Temporal lobe (tissue), 2 donors: ENCODE measurements around the genes USP17L20 and USP17L28.

GRCh38 chr4:7649655-7650594 lies 215.2 kb upstream of the PSAPL1 start:
- RAMPAGE, long total RNA = no peak

GRCh38 chr4:7805958-7806621 lies 133.6 kb downstream of the AFAP1 start:
- RAMPAGE, long total RNA = no peak

DNA sequence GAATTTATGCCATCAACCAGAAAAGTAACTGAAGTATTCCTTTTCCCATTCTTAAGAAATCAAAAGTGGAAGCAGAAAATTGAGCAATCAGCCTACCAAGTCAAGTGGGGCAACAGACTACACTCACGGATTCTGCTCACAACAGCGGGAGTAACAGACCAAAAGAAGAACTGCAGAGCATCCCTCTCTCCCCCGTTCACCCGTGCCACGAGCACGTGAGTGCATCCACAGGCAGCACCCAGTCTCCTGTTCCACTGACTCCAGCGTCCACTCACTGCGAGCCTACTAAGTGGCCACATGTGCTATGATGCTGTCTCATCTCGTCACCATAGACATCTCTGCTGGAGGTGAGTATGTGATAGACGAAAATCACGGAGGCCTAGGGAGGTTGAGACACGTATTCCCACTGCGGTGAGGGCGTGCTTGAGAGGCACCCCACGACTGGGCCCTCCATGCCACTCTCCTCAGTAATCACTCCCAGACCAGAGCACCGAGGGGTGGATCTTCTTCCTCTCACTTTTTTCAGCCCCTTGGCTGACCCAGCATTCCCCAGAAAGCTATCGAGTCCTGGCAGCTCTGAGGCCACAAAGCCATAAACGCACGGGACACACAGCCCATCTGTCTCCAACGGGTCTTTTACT lies 29.1 kb downstream of the AFAP1 start:
- RAMPAGE, long total RNA = no peak

DNA sequence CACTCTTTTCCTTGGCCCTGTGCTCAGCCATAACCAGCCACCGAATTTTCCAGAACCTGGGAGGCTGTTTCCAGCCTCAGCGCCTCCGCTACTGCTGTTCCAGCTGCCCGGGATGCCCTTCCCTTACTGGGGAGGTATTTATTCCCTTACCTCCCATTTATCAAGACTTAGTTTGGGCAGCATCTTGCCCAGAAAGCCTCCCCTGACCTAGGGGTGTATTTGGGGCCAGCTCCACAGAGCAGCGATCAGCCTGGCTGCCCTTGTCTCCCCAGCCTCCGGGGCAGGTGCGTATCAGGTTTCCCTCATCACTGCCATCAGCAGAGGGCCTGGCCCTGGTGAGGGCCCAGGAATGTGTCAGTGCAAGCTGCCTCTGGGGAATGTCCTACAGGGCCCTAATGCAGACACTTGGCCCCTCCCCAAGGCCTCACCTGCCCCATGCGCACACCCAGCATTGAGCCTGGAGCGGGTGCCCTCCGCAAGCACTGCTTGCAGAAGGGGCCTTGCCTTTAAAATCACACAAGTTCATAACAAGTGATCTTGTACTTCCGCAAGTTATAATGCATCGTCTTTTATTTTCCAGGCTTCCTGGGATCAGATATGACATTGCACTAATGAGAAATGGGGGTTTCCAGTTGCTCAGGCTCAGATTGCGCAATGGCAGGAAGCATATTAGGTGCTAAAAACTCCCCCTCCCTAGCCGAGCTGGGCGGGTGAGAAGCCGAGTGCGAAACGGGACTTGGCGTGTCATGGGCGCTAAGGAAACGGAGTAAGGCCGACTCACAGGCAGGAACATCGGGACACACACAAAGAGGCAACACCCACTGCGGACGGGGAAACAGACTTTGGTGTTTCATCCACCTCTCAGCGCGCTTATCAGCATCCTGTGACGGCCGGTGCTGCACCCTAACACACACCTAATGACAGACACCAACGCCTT lies 25.4 kb upstream of the AFAP1 start:
- RAMPAGE, long total RNA = no peak

DNA sequence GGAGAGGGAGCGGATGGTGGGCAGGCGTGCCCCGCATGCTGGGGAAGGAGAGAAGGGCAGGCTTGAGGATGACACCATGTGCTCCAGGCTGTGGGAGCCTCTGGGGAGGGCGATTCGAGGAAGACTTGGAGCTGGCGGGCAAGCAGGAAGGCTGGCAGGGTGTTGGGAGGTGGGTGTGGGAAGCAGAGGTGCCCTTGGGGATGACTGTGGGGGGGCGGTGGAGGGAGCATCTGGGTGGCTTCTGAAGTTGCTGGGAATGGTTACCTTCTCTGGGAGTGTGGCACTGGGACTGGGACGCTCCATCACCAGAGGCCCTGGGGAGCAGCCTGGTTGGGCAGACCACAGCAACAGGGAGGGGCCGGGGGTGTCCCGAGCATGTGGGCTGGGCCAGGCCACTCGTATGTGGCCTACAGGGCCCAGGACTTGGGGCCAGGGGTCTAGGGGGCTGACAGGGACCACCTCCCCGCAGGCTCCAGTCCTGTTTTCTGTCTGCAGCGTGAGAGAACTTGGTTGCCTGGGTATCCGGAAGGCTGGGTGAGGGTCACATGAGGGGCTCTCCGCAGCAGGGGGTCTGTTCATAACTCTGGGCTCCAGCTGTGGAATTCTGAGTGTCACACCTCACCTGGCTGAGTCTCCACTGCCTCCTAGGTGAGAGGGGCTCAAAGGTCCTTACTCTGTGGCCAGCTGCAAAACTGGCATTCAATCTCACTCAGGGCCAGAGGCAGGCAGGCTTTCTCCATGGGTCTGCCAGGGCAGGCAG lies 31.0 kb upstream of the AFAP1 start:
- RAMPAGE, long total RNA = no peak

DNA sequence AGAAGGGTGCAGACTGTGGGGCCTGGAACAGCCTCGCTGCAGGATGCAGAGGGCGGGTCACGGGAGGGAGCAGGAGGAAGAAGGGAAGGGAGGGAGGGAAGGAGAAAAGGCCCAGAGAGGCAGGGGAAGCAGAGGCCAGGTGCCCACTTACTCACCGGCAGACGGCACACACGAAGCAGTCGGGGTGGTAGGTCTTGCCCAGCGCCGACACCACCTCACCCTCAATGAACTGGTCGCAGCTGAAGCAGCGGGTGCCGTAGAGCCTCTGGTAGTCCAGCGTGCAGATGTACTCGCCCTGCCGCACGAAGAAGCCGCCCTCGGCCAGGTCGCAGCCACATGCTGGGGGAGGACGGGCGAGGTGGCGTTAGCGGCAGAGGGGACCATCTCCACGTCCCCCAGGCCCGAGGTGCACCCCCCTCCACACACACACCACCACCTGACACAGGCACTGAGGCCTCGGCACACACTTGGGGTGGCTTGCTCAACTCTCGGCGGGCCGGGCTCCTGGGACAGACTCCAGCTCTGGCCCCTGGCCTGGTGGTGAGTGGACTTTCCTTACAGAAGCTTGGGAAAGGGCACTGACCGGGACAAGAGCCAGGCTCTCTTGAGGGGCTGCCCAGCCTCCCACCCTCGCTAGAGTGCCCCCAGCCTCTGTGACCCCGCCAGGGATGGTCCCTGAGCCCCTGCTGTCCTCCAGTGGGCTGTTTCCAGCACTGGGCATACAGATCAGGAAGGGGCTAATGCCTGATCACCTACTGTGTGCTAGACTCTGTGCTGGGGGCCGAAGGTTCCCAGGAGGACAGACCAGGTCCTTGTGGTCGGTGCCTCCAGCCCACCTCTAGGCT lies 61.4 kb downstream of the ABLIM2 start:
- RAMPAGE, long total RNA = no peak

DNA sequence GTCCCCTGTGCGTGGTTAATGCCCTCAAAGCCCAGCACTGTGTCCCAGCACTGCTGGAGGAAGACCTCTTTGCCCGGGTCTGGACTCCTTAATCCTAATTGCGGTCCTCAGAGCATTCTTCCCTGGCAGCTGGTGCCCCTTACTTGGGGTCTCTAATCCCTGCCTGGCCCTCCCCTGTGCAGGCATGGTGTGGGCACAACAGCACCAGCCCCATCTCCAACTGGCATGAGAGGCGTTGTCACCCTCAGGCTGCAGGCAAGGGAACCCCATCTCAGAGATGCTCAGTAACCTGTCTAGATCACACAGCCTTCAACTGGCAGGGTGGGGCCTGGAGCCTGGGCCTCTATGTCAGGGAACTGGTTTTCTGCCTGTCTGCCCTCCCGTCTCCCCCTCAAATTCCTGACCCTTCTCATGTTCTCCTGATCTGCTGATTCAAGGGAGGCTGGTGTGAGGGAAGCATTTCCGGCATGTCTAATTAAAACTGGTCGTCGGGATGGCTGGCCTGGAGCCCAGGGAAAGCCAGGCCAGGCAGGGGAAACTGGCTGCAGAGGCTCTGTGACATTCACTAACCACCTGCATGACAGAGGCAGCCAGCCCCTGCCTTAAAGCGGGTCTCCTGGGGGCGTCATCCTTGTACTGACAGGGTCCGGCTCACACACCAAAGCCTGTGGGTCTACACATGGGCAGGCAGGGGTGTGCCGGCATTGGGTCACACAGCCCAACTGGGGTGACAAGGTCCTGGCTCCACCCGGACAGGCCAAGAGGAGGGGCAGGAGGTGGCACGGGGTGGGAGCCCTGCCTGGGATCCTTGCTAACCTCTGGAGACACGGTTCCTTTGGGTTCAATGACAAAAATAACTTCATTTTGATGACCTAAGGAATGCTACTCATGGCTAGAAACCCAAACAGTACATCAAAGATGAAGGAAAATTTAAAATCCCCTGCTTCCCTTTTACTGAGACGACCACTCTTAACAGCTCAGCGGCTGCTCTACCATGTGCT lies 35.3 kb downstream of the ABLIM2 start:
- RAMPAGE, long total RNA = no peak

DNA sequence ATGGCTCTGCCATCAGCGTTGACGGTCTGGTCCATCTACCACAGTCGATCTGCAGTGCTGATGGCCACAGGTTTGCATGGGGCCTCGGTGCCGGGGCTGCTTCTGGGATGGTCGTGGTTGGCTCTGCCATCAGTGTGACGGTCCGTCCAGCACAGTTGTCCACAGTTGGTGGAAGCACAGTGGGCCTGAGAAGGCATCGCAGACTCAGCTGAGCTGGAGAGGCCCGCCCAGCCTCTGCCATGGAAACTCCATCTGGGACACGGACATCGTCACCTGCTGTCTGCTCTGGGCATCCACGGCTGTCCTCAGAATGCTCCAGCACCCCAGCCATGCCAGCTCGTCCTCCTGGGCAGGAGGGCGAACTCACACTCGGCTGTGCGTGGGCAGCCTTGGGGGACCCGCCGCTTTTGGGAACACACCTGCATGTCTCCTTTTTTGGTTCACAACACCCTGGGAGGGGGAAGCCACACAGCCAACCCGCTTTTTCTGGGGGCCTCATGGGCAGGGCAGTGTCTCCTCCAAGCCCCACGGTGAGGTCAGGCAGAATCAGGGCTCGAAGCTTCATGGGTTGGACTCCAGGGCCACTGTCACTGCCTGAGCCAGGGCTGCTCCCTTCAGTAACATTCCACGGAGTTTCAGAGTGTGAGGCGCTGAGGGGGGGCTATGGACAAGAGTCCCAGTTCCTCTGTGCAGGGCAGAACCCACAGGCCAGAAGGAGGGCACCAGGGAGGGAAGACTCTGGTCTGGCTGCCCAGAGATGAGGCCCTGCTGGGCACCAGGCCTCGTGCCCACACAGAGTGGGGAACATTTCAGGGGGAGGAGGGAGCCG lies 32.9 kb downstream of the ABLIM2 start:
- RAMPAGE, long total RNA = no peak

DNA sequence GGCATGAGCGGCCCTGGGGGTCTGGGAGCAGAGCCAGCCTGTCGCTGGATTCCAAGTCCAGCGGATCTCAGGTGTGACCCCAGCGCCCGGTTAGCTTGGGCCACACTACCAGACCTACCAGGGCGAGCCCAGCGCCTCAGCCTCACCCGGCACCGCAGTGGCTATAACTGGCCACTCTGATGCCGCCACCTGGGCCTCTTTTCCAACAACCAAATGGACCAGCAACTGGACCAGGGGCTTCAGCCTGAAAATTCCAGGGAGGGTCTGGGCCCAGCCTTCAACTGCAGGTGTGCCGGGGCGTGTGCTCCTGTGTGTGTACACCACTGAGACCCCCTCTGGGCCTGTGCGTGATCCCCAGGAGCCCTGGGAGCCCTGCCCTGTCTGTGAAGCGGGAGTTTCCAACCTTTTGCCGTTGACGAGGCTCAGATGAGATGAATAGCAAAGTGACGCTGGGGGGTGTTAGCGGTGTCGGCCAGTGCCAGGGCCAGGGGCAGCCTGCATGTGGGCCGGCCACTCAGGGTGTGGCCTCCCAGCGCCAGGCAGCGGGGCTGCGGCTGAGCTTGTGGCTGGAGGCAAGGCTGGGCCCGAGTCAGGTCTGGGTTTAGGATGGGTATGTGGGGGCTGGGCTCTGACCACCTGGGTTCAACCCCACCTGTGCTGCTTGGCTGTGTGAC lies 748 bp downstream of the SH3TC1 start:
- RAMPAGE, long total RNA = no peak

DNA sequence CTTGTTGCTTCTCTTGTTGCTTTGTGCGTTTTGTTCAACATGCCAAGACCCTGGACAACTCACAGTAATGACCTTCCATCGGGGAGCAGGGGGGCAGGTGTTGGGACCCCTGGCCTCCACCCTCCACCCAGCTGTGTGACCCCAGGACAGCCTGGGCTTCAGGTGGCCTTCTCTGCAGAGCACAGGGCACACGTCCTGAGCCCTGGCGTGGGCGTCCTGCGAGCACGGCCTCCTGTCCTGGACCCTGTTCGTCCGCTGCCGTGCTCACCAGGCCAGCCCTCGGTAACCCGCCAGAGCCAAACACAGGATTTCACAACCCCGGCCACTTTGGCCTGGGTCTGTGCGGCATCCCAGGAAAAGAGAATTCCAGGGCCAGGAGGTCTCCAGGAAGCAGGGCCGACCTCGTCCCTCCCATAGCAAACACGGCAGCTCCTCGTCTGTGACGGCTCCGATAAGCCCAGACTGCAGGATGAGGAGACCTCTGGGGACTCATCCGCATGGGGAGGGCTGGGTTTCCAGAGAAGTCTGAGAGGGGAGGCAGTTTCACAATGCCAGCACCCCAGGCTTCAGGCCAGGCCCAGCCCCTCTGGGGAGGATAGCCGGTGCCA lies 22.6 kb upstream of the HTRA3 start:
- RAMPAGE, long total RNA = no peak

DNA sequence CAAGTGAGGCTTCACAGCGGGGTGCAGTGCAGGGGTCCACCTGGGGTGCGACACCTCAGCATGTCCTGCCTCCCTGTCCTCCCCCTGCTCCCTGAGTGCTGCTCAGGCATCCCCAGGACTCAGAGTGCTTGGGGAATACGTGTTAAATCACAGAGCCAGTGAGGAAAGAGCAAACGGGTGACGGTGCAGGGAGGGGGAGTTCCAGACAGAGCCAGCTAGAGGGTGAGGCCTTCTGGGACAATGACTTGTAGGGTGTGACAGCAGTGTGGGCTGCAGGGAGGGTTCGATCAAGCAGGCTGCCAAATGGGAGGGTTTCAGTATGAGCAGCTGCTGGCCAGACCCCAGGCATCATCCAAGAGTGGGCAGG lies 13.7 kb upstream of the HTRA3 start:
- RAMPAGE, long total RNA = no peak

DNA sequence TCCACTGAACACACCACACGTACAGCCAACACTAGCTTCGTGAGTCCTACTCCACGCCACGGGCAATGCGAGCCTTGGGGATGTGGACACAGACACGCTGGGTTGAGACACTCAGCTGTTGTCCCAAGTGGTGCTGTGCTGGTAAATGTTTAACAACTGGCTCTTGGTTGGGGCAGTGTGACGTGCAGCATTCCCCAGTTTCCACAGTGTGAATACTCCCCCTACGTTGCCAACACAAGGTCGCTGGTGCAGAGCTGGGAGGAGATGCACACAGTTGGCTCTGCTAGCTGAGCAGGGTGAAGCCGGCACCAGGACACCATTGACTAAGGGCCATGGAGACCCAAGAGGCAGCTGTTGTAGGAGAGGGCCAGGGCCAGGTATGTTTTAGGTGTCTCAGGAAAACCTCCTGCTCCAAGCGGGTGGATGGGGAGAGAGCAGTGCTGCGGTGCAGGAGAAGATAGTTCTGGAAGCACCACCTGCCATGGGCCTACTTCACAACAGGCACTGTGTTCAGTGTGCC lies 65.6 kb downstream of the HTRA3 start:
- RAMPAGE, long total RNA = no peak

- RAMPAGE, long total RNA = no peak
These were observed 72.1 kb downstream of the HTRA3 start for GRCh38 chr4:8341713-8342066.

GRCh38 chr4:8364142-8364730 lies 76.3 kb downstream of the ACOX3 start:
- RAMPAGE, long total RNA = no peak

- RAMPAGE, long total RNA = no peak
These were observed 42.1 kb downstream of the ACOX3 start for GRCh38 chr4:8398274-8399000.

DNA sequence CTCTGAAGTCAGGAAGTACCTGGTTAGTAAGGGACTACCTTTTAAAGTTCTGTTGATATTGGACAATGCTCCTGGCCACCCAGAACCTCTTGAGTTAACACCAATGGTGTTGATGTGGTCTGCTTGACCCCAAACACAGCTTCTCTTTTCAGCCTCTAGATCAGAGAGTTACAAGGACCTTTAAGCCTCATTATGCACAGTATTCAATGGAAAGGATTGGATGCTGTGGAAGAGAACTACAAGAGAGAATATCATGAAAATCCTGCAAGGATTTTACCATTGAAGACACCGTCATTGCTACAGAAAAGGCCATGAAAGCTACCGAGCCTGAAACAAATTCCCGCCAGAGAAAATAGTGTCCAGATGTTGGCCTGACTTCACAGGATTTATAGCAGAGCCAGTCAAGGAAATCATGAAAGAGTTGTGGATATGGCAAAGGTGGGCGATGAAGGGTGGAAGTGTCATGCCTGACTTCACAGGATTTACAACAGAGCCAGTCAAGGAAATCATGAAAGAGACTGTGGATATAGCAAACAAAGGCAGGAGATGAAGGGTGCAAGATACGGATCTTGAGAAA lies 16.9 kb downstream of the TRMT44 start:
- RAMPAGE, long total RNA = no peak

DNA sequence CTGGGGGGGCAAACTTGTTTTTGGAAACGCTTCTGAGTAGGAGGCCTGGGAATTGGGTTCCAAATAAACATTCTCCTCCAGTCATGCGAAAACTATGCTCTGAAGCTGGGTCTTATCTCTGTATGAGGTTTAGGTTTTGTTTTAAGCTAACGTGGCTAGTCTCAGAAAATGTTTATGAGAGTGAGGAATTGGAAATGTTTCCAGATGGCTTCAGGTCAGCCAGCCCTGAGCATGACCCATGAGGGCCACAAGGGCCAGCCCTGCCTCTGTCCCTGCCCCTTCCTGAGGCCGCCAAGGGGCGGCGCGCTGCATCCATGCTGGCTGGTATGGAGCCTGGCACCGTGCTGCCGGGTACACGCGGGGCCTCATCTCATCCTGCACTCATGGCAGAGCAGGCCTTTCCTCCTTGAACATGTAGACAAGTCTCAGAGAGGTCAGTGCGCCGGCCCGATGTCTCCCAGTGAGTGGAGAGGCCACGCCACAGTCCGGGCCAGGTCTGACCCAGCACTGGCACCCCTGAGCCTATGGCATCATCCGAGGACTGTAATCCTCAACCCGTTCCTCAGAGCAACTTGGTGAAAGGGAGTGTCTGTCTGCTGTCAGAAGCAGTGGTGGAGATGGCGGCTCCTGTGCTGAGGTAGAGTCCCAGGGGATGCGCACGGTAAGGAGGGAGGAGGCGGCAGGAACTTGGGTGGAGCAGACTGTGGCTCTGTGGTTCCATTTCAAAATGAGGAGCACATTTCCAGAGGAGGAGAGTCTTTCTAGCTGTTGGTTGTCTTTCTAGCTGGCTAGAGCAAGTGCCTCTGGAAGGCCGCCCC lies 32.6 kb downstream of the TRMT44 start:
- RAMPAGE, long total RNA = no peak

GRCh38 chr4:9151966-9152985 lies 17.9 kb upstream of the FAM90A26 start:
- RAMPAGE, long total RNA = no peak

DNA sequence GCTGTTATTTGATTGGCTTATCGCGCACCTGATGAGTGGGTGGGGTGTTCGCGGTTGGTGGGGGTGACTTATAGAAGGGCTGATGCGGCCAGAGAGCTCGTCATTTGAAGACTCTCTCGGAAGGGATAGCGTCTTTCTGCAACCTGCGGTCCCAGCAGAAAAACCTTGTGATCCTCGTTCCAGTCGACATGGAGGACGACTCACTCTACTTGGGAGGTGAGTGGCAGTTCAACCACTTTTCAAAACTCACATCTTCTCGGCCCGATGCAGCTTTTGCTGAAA lies at the start of gene USP17L20:
Gene USP17L20 (plus strand): TSS at position 189 of the 282 bp plus-strand sequence.
- RAMPAGE, long total RNA = no peak

GRCh38 chr4:9348717-9349039 lies at the start of gene USP17L28:
Gene USP17L28 (plus strand): TSS chr4:9348893.
- RAMPAGE, long total RNA = no peak